A375 (cell line): ENCODE measurements around a stretch of chr15.

DNA sequence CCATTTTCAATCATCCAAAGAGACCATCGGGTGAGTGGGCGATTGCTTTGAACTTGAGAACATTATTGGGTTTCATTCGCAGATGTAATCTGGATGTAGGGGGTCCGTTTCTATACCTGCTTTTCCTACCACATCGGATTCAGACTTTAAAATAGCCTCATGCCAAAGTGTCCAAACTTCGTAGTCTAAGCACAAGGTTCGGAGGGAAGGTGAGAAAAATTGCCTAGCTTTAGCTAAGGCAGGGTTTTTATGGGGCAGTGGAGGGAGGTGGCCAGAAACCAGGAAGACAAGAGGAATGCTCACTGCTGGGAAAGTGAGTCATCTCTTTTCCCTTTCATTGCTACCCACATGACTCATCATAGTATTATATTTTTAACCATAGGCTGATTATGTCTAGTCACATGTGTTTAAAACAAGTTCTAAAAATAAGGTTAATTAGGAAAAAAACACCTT, 773.1 kb upstream of the NR2F2 start:
- RAMPAGE, long total RNA: no peak

GRCh38 chr15:95662713-95663005, 667.8 kb upstream of the NR2F2 start:
- RAMPAGE, long total RNA: no peak

GRCh38 chr15:95869822-95870455, 460.6 kb upstream of the NR2F2 start:
- RAMPAGE, long total RNA: no peak

- RAMPAGE, long total RNA: no peak
Observed at GRCh38 chr15:96042818-96043371, 287.6 kb upstream of the NR2F2 start.

DNA sequence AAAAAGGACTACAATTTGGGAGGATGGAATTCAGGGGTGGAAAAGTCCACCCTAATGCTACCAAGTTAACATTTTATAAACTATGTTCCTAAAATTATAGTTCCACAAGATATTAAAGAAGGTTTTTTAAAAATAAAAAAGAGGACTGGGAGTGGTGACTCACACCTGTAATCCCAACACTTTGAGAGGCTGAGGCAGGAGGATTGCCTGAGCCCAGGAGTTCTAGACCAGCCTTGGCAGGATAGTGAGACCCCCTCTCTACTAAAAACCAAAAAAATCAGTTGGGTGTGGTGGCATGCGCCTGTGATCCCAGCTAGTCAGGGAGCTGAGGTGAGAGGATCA, 152.8 kb upstream of the NR2F2 start:
- RAMPAGE, long total RNA: no peak

GRCh38 chr15:96317111-96317598, 13.3 kb upstream of the NR2F2 start:
- RAMPAGE, long total RNA: no peak

GRCh38 chr15:96338724-96339139, 8.2 kb downstream of the NR2F2 start:
- RAMPAGE, long total RNA: no peak

GRCh38 chr15:96343790-96344813, 13.6 kb downstream of the NR2F2 start:
- RAMPAGE, long total RNA: no peak

- RAMPAGE, long total RNA: no peak
Observed at GRCh38 chr15:96350251-96350481, 19.7 kb downstream of the NR2F2 start.

GRCh38 chr15:96350502-96350761, 19.9 kb downstream of the NR2F2 start:
- RAMPAGE, long total RNA: no peak

DNA sequence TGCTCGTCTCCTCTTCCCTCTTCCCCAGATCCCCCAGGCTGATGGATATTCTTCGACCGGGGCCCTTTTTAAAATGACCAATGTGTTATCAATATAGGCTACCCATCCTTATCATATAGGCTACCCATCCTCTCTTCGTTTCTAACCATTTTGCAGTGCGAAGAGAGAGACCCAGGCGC, 22.9 kb downstream of the NR2F2 start:
- RAMPAGE, long total RNA: no peak

GRCh38 chr15:96889683-96890682, 559.5 kb downstream of the NR2F2 start:
- RAMPAGE, long total RNA: no peak

GRCh38 chr15:98160087-98160412, 199.5 kb downstream of the ARRDC4 start:
- RAMPAGE, long total RNA: no peak

DNA sequence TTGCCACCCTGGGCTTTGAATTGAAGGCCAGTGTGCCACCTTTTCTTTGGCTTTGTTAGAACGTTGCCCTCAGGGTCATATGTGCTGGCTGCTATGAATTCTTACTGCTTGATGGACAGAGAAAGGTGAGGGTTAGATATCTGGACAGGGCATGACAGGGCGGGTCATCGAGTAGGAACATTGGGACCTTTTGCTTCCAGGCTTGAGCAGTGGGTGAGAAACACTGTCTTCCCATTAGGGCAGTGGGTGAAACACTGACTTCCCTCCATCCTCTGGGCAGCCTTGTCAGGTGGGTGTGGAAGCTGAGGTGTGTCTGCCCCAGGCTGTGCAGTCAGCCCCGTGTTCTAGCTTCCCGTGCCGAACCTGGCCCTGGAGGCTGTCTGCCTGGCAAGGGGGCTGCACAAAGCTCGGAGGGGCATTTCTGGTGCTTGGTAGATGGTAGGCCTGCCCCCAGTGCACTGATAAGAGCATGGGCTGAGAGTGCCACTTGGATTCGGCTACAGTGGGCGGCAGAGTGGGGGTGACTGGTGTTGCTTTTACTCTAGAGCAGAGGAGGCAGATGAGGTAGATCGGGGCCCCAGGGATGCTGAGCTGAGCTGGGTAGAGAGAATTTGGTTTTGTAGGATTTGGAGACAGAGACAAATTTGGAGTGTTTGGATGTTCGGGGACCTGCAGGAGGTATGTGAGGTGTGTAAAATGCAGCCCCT, 21.2 kb downstream of the IGF1R start:
- RAMPAGE, long total RNA: no peak

GRCh38 chr15:98698494-98699270, 50.3 kb downstream of the IGF1R start:
- RAMPAGE, long total RNA: no peak

DNA sequence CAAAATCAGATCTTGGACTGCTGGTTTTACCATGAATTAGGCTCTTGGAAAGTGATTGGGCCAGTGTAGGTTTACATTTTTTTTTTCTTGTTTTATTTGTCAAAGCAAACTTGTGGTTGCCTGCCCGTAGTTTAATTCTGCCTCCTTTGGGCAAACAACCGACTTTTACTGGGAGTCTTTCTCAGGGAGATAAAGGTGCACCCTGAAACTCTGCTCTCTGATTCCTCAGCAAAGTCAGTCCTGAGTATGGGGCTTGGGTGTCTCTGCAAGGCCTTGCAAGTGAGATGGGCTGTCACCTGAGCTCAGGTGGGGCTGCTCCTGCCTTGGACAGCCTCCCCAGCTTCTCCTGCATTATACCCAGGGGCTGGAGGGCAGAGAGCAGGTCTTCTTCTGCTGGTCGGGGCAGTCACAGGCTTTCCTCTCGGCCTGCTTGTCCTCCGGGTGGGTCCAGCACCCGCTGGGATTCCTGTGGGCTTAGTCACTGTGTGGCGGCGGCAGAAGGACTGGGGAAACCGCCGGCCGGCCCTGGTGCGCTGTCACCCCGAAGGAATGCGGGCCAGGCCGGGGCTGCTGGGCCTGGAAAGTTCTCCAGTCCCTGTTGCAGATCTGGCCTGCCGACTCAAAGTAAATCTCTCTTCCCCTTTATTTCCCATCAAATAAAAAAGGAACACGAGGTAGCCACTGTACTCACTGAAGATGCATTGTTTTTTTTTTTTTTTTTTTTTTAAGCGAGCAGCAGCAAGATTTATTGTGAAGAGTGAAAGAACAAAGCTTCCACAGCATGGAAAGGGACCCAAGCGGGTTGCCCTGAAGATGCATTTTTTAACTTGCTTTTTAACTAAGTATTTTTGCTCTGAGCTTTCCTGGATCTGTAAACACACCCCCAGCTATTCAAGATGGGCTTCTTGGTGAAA, 79.2 kb downstream of the IGF1R start:
- RAMPAGE, long total RNA: no peak

DNA sequence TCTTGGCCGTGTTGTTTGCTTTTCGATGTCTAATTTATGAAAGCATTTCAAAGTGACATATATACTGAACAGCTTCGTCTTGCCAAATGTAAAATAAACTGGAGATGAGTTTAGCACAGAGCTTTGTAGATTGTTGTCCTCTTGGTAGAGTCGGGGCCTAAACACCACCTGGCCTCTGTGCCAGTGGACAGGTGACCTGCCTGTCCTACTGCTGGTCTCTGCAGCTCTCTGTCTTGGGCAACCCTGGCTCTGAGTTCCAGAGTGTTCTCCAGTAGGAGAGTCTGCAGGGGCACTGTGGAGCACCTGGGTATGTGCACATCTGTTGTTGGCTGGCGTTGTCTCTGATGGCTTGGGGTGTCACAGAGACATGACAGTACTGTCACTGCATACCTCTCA, 112.6 kb downstream of the IGF1R start:
- RAMPAGE, long total RNA: no peak

- RAMPAGE, long total RNA: no peak
Observed at GRCh38 chr15:98776662-98777231, 128.4 kb downstream of the IGF1R start.

DNA sequence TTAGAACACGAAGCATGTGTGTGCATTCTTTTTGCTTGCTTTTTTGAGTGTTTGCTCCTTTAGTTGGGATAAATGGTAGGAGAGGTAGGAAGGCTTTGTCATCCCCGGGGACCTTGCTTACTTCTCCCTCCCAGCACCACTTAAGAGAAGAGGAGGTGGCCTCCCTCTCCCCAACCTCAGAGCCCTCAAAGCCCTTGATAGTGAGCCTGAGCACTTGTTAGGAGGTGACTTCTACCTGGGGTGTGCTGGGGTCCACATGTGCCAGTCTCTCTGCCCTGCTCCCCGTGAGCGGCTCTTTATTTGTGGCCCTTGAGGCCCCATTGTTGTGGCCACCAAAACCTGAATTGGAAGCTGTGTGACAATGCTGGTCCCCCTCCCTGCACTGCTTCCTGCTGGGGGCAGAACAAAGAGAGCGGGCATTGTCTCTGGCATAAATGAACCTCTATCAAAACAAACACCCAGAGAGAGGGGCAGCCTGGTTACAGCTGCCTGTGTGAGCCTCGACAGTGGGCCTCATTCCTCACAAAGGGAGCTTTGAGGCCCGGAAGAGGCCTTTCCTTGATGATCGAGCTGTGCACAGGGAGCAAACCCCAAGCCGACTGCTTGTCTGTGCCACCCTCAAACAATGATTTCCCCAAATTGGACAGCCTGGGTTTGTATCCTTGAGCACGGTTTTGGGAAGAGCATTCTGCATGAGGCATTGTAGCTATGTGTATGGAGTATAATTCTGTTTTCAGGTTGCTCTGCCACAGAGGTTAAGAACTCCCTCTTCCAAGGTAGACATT, 152.8 kb downstream of the IGF1R start:
- RAMPAGE, long total RNA: no peak

DNA sequence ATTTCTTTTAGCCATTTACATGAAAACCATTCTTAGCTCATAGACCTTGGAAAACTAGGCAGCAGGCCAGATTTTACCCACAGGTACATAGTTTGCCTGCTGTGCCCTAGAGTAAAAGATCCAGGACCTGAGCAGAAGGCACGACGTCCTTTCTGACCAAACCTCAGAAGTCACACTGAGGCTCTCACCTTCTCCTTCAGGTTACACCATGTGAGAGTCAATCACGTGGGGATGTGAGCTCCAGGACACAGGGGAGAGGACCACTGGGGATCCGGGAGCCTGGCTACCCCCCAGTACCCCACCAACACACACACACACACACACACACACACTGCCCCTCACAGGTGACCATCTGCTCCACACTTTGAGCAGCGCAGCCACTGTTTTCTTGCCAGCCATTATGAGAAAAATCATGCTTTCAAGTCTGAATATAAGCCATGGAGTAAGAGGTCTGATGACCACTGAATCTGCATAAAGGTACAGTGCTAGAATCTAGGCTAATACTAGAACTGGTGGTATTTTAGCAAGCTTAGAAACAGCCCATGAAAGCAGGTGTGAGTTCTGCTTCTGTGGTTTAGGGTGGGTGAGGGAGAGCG, 55.5 kb downstream of the PGPEP1L start:
- RAMPAGE, long total RNA: no peak